Pulmonary lymph node (tissue), 1 donor: ENCODE results near the genes ZNF529, ZNF382 and ZNF585A.

GRCh38 chr19:36100970-36101378, 10.0 kb upstream of the OVOL3 start:
- PRO-cap, result no peak

DNA sequence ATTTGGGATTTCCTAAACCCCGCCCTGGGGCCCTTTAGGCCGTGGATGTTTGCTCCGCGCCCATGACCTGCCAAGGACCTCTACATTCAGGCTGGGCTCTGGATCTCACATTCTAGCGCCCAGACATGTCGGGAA, 561 bp downstream of the CAPNS1 start:
- PRO-cap, result no peak

GRCh38 chr19:36155496-36156834, 3.7 kb upstream of the COX7A1 start:
- PRO-cap, result no peak

DNA sequence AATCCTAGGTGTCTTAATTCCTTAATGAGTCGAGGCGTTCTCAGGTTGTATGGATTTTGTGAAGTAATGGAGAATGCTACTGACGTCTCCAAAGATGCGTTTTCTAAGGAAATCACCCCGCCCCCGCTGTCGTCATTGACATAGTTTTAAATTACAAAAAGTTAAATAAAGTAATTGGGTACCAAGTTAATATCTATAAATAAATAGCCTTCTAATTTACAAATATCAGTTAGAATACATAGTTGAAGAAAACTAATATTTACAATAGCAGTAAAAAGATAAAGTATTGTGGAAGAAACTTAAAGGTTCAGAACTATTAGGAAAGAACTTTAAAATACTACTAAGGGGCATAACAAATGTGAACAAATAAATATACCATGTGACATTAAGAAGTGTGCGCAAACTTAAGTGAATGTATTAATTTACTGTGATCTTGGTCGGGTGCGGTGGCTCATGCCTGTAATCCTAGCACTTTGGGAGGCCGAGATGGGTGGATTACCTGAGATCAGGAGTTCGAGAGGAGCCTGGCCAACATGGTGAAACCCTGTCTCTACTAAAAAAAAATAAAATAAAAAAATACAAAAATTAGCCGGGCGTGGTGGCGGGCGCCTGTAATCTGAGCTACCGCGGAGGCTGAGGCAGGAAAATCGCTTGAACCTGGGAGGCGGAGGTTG, 1.2 kb downstream of the ZNF146 start:
- PRO-cap, result no peak

DNA sequence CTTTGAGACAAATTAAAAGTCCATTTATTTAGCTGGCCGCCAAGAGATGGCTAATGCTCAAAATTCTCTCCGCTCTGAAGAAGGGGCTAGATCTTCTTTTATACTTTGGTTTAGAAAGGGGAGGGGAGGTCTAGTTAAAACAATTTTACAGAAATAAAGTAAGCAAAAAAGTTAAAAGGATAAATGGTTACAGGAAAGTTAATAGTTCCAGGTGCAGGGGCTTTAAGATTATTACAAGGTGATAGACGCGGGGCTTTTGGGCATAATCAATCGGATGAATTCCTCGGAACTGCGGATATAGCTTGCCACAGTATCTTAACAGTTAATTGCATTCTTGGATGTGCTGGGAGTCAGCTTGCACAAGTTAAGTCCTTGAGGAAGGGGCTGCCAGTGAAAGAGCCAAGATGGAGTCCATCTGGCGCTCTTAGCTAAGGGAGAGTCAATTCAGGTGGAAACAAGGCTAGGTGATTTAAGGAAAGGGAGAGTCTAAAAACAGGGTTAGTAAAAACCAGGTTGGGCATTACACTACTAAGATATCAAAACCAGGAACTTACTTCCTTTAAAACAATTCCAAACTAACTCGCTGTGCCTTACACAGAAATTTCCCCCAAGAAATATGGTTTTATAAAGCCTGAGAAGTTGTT, 48.4 kb downstream of the ZFP14 start:
- PRO-cap, result no peak

GRCh38 chr19:36489758-36490233, 435 bp upstream of the ZNF566 start:
- PRO-cap, result bidirectional peak, plus-strand start at chr19:36490006, minus-strand start at chr19:36489861

DNA sequence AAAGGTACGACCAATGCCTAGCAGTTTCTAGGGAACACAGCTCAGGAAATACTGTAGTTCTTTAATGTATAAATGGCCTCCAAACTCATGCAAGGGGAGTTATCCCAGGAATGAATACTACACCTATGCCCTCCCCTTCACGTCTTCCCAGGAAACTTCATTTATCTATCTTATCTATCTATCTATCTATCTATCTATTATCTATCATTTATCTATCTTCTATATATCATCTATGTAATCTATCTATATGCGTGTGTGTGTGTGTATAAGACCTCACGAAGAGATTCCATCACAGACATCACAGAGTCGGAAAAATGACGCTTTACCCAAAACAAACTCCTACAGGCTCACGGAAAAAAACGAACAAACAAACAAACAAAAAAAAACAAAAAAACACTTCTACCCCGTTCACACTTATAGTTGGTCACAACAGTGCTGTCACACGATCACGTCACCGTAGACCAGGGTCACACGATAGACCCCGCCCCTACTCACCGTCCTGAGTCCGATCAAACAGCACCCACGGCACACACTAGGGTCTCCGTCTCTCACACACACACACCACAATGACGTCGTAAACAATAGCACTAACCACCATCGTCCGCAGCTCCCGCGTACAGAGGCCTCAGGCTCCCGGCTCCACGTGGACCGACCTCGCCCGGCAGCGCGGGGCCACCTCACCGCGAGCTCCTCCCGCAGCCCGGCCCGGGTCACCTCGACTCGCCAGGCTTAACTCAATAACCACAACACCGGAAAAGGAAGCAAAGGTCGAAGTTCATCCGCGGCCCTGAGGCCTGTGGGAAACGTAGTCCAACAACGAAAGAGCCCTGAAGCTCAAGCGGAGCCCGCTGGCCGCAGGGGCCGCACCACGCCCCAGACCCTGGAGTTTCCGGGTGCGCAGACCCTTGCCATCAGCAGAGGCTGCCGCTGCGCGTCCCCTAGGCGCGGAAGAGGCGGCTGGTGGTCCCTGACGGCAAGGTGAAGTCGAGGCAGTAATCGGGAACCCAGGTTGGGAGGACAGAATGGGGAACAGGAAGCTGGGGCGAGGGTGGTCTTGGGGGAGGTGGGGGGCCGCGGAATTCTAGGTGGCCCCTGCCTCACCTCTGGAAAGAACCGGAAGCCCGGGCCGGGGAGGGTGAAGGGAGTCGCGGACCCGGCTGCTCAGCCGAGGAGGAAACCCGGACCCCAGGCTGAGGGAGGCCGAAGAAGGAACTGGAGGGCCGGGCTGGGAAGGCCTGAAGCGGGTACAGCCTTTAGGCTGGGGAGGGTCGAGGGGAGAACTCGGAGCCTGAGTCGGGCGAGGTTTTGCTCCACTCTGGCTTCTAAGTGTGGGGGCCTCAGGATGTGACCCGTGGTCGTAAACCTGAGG, at the start of gene ZNF529:
TSS of gene ZNF529 (minus strand) at position 745 of the 1,369 bp plus-strand sequence.
- PRO-cap, result unidirectional peak, plus-strand start at position 502 of the sequence; bidirectional peak, plus-strand start at position 822 of the sequence, minus-strand start at position 707 of the sequence

- PRO-cap, result bidirectional peak, plus-strand start at chr19:36604851, minus-strand start at chr19:36604739; bidirectional peak, plus-strand start at chr19:36605319, minus-strand start at chr19:36605257
Observed at GRCh38 chr19:36604529-36605412, at the start of gene ZNF382. Gene ZNF382, plus strand, starts transcription at chr19:36605313.

DNA sequence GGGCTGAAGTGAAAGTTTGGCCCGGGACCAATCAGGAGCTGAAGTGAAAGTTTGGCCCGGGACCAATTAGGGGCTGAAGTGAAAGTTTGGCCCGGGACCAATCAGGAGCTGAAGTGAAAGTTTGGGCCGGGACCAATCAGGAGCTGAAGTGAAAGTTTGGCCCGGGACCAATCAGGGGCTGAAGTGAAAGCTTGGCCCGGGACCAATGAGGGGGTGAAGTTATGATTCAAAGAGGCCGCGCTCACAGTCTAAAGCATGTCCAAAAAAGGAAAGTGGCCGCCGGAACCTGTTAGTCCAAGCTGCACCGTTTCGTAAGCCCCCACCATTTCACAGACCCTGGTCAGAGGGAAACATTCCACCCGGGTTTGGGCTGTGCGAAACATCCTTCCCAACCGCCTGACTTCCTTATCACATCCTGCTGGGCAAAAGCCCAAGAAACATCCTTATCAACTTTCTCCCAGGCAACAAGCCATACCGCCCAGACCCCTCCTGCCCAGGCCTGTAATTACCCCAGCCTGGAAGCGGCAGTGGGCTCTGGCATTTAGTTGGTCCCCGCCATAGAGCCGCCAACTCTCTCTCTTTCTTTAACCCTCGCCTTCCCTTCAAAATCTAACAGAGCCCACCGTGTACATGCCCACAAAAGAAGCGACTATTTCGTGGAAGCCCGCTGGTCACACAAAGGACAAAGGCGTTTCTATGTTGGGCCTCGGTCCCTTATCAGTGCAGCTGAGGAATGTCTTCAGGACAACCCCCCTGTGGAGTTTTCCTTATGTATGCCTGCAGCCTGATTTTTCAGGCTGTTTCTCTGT, 974 bp downstream of the ZNF850 start:
- PRO-cap, result no peak

GRCh38 chr19:37172292-37173059, at the start of gene ZNF585A:
Gene ZNF585A, minus strand, starts transcription at chr19:37172695.
- PRO-cap, result bidirectional peak, plus-strand start at chr19:37172792, minus-strand start at chr19:37172708

DNA sequence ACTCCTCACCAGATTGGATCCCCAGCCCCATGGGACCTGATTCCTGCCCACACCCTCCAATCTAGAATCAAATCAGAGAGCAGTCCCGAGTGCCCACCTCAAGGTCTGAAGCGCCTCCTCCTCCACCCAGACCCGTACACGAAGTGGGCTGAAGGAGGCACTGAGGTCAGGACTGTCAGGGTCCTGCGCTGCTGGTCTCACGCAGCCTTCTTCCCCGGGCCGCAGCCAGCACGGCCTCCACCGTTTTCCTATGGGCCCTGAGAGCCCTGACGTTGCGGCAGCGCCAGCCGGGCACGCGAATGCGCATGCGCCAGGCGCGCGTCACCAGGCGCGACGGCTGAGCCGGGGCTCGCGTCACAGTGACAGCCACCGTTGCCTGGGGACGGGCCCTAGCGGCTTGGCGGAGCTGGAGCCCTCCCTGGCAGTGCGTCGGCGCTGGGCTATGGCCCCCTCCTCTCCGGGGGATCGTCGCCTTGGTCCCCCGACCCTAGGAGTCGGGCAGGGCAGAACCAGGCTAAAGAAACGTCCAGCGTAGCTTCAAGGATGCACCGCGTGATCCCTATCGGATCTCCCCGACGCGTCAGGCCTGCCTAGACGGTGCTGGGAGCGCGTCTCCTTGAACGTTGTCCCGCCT, 43.5 kb downstream of the ZNF571 start:
- PRO-cap, result no peak

DNA sequence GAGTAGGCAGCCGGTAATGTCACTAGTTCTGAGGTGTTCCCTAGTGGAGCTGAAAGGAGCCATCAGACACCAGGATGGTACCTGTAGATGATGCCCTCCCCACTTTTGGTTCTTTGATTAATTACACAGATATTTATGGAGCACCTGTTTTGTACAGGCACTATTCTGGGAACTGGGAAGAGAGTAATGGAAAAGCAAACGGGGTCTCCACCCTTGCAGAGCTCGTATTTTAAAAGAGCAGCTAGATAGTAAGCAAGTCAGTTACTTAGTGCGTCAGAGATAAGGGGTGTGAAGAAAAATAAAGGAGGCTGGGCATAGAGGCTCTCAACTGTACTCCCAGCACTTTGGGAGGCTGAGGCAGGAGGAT, 32.8 kb downstream of the SIPA1L3 start:
- PRO-cap, result no peak

DNA sequence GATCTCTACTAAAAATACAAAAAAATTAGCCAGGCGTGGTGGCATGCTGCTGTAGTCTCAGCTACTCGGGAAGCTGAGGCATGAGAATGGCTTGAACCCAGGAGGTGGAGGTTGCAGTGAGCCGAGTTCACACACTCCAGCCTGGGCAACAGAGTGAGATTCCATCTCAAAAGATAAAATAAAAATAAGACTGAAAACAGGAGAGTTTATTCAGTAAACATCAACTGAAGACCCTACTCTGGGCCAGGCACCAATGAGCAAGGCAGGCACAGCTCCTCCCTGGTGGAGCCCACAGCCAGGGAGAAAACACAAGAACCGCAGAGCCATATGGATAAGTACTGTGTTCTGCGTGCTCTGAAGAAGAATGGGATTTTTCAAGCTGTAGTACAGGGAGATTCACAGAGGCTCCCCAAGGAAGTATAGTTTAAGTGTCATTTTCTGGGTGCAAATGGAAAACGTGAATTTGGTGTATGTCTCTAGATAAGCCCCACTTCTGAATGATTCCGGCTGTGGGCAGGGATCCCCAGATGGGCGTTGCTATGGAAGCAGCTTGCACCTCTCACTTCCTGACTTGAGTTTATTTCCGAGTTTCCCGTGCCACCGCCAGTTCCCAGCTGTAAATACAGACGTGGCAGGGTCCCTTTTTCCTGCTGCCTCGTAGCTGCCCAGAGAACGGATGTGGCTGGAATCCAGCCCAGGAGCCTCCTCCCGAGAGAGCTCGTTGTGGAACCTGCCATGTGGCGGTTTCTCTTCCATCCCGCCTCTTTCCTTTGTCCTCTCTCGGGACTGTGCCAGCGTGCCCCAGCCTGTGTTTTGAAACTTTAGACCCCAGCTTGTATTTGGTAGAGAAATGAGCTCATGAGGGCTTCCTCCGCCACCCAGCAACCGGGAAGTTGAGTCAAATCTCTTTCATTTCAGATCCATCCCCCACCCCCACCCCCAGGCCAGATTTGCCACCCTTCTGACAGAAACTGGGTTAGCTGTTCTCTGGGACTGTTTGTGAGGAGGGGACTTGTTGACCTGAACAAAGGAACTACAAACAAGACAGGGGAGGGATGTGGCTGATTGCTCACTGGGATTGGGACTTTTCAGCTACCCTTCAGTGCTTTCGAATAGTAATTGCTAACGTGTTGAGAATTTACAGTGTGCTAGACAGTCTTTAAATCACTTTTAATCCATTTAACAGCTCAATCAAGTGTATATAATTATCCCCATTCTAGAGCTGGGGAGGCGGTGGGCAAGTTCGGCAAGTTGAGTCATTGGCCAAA, 96.4 kb downstream of the SIPA1L3 start:
- PRO-cap, result bidirectional peak, plus-strand start at position 606 of the sequence, minus-strand start at position 502 of the sequence

DNA sequence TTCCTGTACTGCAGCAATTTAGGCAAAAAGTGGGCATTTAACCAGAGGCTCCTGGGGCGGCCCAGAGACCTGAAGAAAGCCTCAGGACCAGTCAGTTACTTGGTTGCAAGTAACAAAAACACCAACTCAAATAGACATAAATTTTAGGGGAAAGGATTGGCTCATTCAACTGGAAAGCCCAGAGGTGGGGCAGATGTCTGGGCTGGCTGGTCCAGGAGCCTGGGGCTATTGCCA, 97.1 kb downstream of the SIPA1L3 start:
- PRO-cap, result no peak

- PRO-cap, result bidirectional peak, plus-strand start at chr19:38006584, minus-strand start at chr19:38006402
Observed at GRCh38 chr19:38005430-38006882, 98.9 kb downstream of the SIPA1L3 start.

- PRO-cap, result no peak
Observed at GRCh38 chr19:38051965-38052361, 145.0 kb downstream of the SIPA1L3 start.

DNA sequence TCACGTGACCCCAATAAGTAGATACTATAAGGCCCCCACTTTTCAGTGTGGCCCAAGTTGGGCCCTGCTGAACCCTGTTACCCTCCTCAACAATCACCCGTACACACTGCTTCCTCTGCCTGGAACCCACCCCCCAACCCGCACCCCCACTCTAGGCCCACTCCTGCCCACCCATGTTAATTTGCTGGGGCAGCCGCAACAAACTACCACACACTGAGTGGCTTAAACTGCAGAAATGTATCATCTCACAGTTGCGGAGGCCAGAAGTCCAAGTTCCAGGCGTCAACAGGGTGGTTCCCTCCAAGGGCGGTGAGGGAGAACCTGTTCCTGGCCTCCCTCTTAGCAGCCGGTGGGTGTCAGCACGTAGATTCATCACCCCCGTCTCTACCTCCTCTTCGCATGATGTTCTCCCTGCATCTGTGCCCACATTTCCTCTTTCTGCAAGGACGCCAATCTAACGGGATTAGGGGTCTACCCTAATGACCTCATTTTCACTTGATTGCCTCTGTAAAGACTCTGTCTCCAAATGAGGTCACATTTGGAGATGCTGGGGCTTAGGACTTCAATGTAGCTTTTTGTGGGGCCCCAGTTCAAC, 38.6 kb downstream of the DPF1 start:
- PRO-cap, result unidirectional peak, minus-strand start at position 138 of the sequence

DNA sequence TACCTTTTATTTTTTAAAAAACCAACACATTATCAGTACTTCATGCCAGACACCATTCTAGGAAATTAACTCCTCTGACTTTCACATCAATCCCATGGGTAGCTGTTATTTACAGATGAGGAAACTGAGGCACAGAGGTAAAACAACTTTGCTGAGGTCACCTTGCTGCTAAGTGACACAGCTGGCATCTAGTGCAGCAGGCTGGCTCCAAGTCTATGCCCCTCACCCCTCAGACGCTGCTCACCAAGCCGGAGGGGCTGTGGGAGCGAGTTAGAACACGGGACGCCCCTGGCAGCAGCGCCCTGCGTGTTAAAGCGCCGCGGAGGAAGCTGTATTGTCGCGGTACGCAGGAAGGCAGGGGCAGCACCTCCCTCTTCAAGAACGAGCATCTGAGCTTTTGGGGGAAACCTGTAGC, 468 bp upstream of the C19orf33 start:
- PRO-cap, result no peak

GRCh38 chr19:38374195-38374539, 204 bp upstream of the PSMD8 start:
- PRO-cap, result bidirectional peak, plus-strand start at chr19:38374788, minus-strand start at chr19:38374458

- PRO-cap, result no peak
Observed at GRCh38 chr19:38383232-38383723, 4.6 kb downstream of the GGN start.